Measurements from ENCODE around the genes STAP1, TMPRSS11D, TMPRSS11B, UGT2B10 and UGT2B7.

DNA sequence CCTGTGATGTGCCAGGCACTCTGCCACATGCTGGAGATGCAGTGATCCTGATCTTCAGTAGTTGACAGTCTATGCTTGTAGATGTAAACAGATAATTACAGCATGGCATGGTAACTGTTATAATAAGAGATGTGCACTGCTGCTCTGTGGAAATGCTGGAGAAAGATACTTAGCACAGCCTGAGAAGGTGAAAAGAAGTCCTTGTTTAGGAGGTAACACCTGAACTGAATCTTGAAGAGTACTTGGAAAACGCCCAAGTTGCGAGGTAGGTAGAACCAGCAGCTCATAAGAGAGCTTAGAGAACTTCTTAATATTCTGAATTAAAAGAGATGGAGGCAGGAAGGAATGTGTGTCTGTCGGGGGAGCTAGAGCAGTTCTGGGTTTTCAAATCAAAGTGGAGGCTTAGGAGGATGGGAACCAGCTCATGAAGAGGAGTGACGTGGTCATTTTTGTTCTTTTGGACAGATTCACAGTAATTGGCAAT, 29.9 kb downstream of the POLR2B start:
- PRO-cap, result no peak

GRCh38 chr4:57091552-57092140, 18.5 kb downstream of the IGFBP7 start:
- PRO-cap, result unidirectional peak, plus-strand start at chr4:57091943

DNA sequence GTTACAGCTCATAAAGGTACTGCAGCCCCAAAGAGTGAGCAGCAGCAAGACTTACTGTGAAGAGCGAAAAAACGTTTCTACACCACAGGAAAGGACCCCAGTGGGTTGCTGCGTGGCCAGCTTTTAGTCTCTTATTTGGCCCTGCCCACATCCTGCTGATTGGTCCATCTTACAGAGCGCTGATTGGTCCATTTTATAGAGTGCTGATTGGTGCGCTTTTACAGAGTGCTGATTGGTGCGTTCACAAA, 1014.7 kb upstream of the IGFBP7 start:
- PRO-cap, result no peak

DNA sequence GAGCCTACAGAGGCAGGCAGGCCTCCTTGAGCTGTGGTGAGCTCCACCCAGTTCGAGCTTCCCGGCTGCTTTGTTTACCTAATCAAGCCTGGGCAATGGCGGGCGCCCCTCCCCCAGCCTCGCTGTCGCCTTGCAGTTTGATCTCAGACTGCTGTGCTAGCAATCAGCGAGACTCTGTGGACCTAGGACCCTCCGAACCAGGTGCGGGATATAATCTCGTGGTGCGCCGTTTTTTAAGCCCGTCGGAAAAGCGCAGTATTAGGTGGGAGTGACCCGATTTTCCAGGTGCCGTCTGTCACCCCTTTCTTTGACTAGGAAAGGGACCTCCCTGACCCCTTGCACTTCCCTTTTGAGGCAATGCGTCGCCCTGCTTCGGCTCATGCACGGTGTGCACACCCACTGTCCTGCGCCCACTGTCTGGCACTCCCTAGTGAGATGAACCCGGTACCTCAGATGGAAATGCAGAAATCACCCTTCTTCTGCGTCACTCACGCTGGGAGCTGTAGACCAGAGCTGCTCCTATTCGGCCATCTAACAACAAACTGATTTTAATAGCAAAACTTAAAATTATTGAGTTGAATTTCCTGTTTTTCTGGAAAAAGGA, 363.3 kb upstream of the ADGRL3 start:
- PRO-cap, result no peak

- PRO-cap, result no peak
These were observed 1236.9 kb downstream of the ADGRL3 start for GRCh38 chr4:62437117-62437379.

DNA sequence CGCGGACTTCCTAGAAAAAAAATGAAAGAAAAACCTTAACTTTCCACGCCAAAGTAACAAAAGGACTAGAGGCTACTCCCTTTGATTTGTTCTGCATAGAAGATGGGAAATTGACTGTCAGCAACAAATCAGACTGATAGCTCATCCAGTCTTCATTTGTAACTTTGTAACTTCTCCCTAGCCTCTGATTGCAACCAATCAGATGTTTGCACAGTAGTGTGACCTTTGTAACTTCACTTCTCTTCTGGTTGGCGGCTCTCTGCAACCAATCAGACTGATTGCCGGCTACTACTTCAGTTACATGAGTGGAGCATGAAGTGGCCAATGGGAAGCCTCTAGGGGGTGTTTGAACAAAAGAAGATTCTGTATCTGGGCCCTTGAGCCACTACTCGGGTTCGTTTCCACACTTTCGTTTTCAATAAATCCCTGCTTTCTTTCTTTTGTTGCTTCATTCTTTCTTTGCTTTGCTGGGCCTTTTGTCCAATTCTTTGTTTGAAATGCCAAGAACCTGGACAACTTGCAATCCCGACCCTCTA, 1285.8 kb downstream of the TECRL start:
- PRO-cap, result no peak

DNA sequence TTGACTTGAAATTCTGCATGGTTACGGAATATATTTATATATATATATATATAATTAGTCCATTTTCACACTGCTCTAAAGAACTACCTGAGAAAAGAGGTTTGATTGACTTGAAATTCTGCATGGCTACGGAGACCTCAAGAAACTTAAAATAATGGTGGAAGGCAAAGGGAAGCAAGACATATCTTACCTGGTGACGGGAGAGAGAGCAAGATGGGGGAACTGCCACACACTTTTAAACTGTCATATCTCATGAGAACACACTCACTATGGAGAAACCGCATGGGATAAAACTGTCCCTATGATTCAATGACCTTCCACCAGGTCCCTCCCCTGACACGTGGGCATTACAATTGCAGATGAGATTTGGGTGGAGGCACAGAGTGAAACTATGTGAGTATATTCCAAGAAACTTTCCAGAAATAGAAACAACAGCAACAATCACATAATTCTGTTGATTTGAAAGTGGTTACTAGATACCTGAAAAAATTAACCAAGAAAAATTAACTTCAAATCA, 879.7 kb downstream of the TECRL start:
- PRO-cap, result no peak

GRCh38 chr4:64608542-64609023, 199.3 kb upstream of the TECRL start:
- PRO-cap, result no peak

GRCh38 chr4:67558286-67558966, at the start of gene STAP1:
Gene STAP1 (plus strand): TSS chr4:67558727.
- PRO-cap, result bidirectional peak, plus-strand start at chr4:67558764, minus-strand start at chr4:67558582

GRCh38 chr4:67883755-67884134, at the start of gene TMPRSS11D:
Gene TMPRSS11D (minus strand): TSS chr4:67884002.
- PRO-cap, result no peak

DNA sequence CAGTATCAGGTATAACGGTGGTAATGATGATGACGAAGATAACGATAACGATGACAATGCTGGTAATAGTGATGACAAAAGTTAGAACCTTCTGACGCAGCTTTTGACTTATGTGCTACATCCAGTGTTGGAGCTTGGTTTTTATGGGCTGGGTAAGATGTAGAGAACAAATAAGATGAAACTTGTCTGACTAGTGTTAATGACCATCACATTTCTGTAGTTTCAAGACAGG, at the start of gene TMPRSS11B:
Gene TMPRSS11B, minus strand, starts transcription at position 117 of the 232 bp plus-strand sequence.
- PRO-cap, result no peak

GRCh38 chr4:68815817-68816303, at the start of gene UGT2B10:
Gene UGT2B10 (plus strand): TSS chr4:68815994.
- PRO-cap, result no peak

DNA sequence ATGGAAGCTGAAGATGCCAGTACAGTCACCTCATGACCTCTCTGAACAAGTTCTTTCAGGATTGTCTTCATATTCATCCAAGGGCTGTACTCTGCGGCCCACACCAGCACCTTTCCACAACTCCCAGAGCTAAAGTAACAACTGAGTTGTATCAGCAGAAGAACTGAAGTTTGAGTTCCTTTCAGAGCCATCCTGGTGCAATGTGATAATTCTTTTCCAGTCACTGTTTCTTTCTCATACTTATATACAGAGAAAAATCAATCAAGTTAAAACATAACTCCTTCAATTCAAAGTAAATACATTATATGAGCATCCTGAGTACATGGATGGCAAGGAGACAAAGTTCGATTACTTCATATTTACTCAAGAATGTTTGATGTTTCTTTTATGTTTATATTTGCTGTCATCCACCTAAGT, 68.6 kb upstream of the UGT2A3 start:
- PRO-cap, result no peak

- PRO-cap, result no peak
These were observed 57.7 kb upstream of the UGT2B7 start for GRCh38 chr4:69038507-69038950.

DNA sequence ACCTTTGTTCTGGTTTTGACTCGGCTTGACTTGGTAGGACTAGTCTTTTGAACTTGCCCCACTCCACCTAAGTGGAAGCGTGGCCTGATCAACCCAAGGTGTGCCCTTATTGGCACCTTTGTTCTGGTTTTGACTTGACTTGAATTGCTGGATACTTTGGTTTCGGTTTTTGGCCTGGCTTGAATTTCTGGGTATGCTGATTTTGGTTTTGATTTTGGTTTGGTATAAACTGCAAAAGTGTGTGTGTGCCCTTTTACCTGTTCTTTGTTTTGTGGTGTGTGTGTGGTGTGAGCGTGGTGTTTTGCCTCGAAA, 44.6 kb upstream of the UGT2B7 start:
- PRO-cap, result no peak

DNA sequence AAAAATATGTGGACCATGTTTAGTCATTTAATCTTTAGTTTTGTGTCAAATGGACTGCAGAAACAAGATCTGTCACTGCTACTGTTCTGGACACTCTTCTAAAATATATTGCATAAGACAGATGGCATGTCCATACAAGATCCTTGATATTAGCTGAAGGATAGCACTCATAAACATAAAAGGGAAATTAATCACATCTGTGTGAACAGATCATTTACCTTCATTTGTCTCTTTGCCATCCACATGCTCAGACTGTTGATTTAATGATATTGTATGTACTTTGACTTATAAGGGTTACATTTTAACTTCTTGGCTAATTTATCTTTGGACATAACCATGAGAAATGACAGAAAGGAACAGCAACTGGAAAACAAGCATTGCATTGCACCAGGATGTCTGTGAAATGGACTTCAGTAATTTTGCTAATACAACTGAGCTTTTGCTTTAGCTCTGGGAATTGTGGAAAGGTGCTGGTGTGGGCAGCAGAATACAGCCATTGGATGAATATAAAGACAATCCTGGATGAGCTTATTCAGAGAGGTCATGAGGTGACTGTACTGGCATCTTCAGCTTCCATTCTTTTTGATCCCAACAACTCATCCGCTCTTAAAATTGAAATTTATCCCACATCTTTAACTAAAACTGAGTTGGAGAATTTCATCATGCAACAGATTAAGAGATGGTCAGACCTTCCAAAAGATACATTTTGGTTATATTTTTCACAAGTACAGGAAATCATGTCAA, at the start of gene UGT2B7:
Gene UGT2B7, plus strand, starts transcription at position 346 of the 744 bp plus-strand sequence.
- PRO-cap, result no peak

GRCh38 chr4:69495154-69495671, 492 bp downstream of the UGT2B4 start:
- PRO-cap, result no peak

- PRO-cap, result no peak
These were observed 5.3 kb downstream of the SULT1B1 start for GRCh38 chr4:69754956-69755658.

DNA sequence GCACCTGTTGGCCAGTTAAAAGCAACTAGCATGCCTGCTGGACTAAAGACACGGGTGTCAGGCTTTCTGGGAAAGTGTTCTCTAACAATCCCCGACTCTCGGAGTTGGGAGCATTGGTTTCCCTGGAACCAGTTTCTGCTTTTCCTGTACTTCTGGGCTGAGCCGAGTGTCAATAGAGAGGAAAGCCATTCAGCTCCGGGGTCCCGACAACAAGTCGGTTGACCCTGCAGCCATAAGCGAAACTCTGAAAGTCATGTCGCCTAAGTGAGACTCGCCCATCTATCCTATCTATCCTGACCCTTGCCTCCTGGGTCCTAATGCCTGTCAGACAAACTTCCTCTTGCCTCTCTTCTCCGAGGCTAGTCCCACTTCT, 34.5 kb downstream of the SULT1E1 start:
- PRO-cap, result no peak

- PRO-cap, result no peak
These were observed 29.1 kb downstream of the SULT1E1 start for GRCh38 chr4:69830626-69831549.

All from bronchial lymph node (tissue), 1 donor.